A549 (cell line): ENCODE measurements around a stretch of chr6.

GRCh38 chr6:43629322-43629844, 319 bp upstream of the GTPBP2 start:
- PRO-cap: bidirectional peak, plus-strand start at chr6:43629495, minus-strand start at chr6:43629228
CAGE:
- cytosol, long polyA plus RNA: no peak
- long polyA plus RNA: no peak
- nucleus, long polyA plus RNA: no peak

DNA sequence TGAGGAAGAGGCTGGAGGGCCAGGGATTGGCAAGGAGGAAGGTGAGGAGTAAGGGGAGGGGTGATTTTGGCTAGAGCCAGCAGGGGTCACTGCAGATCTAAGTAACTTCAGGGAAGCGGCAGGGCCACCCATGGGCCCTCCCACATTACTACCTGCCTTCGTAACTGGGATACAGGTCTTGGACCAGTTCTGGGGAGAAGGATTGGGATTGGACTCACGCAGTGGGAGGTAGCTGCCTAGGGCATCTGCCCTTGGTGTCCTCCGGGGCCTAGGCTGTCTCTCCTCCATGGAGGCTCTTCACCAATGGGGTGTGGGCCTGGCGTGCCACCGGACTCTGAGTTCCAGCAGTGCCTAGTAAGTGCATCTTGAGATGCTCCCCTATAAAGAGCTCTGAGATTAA, 36.3 kb upstream of the MRPS18A start:
- PRO-cap: no peak
CAGE:
- cytosol, long polyA plus RNA: no peak
- long polyA plus RNA: no peak
- nucleus, long polyA plus RNA: no peak

DNA sequence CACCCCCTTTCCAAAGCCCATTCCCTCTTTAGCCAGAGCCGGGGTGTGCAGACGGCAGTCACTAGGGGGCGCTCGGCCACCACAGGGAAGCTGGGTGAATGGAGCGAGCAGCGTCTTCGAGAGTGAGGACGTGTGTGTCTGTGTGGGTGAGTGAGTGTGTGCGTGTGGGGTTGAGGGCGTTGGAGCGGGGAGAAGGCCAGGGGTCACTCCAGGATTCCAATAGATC, 526 bp upstream of the VEGFA start:
- PRO-cap: no peak
CAGE:
- cytosol, long polyA plus RNA: no peak
- long polyA plus RNA: no peak
- nucleus, long polyA plus RNA: no peak

DNA sequence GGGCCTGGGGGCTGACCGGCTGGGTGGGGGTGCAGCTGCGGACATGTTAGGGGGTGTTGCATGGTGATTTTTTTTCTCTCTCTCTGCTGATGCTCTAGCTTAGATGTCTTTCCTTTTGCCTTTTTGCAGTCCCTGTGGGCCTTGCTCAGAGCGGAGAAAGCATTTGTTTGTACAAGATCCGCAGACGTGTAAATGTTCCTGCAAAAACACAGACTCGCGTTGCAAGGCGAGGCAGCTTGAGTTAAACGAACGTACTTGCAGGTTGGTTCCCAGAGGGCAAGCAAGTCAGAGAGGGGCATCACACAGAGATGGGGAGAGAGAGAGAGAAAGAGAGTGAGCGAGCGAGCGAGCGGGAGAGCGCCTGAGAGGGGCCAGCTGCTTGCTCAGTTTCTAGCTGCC, 11.8 kb downstream of the VEGFA start:
- PRO-cap: no peak
CAGE:
- cytosol, long polyA plus RNA: no peak
- long polyA plus RNA: no peak
- nucleus, long polyA plus RNA: no peak

- PRO-cap: no peak
CAGE:
- cytosol, long polyA plus RNA: no peak
- long polyA plus RNA: no peak
- nucleus, long polyA plus RNA: no peak
Measured at GRCh38 chr6:43782831-43783698, 13.1 kb downstream of the VEGFA start.

DNA sequence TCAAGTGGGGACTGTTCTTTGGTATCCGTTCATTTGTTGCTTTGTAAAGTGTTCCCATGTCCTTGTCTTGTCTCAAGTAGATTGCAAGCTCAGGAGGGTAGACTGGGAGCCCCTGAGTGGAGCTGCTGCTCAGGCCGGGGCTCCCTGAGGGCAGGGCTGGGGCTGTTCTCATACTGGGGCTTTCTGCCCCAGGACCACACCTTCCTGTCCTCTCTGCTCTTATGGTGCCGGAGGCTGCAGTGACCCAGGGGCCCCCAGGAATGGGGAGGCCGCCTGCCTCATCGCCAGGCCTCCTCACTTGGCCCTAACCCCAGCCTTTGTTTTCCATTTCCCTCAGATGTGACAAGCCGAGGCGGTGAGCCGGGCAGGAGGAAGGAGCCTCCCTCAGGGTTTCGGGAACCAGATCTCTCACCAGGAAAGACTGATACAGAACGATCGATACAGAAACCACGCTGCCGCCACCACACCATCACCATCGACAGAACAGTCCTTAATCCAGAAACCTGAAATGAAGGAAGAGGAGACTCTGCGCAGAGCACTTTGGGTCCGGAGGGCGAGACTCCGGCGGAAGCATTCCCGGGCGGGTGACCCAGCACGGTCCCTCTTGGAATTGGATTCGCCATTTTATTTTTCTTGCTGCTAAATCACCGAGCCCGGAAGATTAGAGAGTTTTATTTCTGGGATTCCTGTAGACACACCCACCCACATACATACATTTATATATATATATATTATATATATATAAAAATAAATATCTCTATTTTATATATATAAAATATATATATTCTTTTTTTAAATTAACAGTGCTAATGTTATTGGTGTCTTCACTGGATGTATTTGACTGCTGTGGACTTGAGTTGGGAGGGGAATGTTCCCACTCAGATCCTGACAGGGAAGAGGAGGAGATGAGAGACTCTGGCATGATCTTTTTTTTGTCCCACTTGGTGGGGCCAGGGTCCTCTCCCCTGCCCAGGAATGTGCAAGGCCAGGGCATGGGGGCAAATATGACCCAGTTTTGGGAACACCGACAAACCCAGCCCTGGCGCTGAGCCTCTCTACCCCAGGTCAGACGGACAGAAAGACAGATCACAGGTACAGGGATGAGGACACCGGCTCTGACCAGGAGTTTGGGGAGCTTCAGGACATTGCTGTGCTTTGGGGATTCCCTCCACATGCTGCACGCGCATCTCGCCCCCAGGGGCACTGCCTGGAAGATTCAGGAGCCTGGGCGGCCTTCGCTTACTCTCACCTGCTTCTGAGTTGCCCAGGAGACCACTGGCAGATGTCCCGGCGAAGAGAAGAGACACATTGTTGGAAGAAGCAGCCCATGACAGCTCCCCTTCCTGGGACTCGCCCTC, 14.7 kb downstream of the VEGFA start:
- PRO-cap: no peak
CAGE:
- cytosol, long polyA plus RNA: no peak
- long polyA plus RNA: no peak
- nucleus, long polyA plus RNA: no peak

DNA sequence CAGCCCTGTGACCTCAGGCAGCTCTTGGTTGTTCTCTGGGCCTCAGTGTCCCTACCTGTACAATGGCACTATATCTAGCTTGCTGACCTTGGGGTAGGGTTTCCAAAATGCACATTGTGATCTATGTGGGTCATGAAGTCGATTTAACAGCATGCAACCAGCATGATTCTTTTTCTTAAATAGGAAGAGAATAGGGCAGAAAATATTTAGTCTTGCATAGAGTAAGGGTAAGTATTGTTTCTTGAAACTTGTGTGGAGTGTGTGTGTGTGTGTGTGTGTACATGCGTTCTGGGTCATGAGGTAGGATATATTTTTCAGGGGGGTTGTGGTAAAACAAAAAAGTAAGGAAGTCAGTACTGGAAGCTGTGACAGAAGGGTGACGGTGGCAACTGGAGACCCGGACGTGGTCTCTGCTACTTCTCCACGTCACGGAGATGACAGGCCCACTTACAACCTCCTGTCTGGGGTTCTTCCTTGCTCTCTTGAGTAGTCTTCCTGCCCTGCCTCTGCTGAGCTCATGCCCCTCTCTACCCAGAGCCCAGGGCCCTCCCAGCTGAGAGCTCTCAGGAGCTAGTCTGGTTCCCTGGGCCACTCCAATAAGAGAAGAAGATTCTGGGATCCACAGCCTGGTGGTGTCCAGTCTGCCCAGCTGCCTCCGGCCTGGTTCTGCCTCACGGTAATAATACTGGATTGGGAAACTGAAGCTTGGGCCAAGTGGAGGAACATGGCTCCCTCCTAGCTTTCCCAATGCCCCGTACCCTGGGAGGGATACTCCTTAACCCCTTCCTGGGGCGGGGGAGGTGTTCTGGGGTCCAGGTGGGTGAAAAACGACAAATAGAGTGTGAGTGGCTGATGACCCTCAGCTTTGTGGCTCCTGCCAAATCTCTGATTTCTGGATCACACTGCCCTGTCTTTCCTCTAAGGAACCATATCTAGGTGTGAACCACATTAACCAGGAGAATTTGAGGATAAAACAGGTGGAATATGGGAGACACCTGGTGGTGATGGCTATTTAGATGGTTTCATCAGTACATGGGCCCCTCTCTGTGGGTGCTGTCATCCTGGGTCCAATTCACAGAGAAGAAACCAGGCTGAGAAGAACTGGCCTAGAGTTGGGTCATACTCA, 27.0 kb downstream of the VEGFA start:
- PRO-cap: no peak
CAGE:
- cytosol, long polyA plus RNA: no peak
- long polyA plus RNA: no peak
- nucleus, long polyA plus RNA: no peak

- PRO-cap: no peak
CAGE:
- cytosol, long polyA plus RNA: no peak
- long polyA plus RNA: no peak
- nucleus, long polyA plus RNA: no peak
Measured at GRCh38 chr6:43807047-43808298, 37.5 kb downstream of the VEGFA start.

DNA sequence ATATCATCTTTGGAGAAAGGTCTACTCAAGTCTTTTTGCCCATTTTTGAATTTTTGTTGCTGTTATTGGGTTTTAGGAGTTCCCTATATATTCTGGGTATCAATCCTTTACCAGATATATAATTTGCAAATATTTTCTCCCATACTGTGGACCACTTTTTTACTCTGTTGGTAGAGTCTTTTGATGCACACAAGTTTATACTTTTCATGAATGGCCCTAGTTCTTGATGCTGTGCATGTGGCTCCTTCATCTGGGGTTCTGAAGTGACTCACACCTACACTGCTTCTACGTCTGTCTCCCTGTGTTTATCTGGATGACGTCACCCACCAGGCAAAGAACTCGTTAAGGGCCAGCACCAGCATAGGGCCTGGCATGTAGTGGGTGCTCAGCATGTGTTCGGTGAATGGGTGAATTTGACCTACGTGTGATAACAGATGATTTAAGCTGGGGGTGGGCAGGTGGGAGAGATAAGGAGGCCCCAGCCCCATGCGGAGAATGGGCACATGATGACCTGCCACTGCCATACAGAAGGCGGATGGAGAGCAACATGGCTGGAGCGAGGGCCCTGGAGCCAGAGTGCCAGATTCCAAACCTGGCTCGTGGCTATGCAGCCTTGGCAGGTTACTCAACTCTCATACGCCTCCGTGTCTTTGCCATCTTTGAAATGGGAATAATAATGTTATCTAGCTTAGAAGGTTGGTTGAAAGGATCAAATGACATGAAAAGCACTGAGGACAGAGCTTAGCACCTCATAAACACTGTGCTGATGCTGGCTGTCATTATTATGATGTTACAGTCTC, 39.4 kb downstream of the VEGFA start:
- PRO-cap: no peak
CAGE:
- cytosol, long polyA plus RNA: no peak
- long polyA plus RNA: no peak
- nucleus, long polyA plus RNA: no peak

DNA sequence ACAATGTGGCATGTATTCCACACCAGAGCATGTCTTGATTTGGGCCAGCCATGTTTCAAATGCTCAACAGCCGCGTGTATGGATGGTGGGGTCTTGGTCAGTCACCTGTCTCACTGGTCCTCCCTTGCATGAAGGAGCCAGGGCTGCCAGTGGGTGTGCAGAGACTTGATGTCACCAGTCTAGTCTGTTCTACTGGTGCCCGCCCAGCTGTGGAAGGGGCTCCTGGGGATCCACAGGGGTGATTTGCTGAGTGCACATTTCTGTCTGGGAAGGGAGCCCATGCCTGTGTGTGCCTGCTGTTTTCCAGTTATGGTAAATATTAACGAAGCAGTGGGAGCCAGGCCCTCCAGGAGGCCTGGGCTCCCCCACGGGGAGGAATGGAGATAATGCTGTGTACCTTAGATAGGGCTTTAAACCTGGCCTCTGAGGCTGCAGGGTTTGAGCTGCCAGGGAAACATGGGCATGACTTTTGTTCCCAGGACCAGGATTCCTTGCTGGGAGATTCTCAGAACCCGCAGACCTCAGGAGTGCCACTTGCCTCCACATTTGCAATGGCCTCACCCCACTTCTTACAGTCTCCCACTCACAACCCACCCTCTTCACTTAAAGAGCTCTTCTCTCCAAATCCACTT, 54.0 kb downstream of the VEGFA start:
- PRO-cap: no peak
CAGE:
- cytosol, long polyA plus RNA: no peak
- long polyA plus RNA: no peak
- nucleus, long polyA plus RNA: no peak

DNA sequence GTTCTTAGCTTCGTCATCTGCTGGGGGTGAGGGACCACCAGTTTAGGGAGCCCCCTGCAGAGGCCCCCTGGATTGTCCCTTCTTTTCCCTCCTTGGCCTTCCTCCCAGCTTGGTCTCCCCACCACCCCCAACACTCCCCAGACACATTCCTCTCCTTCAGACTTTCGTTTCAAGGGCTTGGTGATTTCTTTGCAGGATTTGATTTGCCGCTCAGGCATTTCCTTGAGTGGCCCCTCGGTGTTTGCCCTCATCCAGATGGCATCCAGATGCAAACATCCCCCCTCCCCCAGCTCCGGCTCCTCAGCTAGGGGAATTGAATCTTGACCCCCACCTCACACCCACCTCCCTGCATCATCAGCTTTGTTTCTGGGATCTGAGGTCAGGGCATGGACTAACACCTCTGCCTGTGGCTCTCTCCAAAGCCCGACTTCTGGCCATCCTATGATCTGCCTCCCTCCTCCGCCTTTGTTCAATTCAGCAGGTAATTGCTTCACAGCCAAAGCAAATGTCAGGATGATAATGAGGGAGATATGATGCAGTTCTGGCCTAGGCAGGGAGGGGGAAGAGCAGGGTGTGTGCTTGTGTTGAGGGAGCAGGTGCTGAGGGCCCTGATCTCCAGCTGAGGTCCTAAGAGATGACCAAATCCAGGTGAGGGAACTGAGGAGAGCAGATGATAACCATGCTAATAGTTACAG, 141.5 kb downstream of the VEGFA start:
- PRO-cap: no peak
CAGE:
- cytosol, long polyA plus RNA: no peak
- long polyA plus RNA: no peak
- nucleus, long polyA plus RNA: no peak

DNA sequence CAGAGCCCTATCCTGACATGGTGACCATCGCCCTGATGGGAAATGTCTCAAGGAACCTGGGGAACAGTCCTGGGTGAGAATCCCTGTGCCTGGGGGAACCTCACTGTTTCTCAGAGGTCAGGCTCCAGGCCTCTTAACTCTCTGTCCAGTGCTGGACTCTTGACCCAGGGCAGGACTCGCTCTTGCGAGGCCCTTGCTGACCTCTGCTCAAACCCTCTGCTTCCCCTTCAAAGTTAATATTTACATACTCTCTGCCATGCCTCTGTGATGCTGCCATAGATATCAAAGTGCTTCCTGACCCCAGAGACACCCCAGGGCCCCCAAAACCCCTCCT, 142.5 kb downstream of the VEGFA start:
- PRO-cap: no peak
CAGE:
- cytosol, long polyA plus RNA: no peak
- long polyA plus RNA: no peak
- nucleus, long polyA plus RNA: no peak

- PRO-cap: no peak
CAGE:
- cytosol, long polyA plus RNA: no peak
- long polyA plus RNA: no peak
- nucleus, long polyA plus RNA: no peak
Measured at GRCh38 chr6:44003826-44004590, 123.2 kb downstream of the MRPL14 start.

DNA sequence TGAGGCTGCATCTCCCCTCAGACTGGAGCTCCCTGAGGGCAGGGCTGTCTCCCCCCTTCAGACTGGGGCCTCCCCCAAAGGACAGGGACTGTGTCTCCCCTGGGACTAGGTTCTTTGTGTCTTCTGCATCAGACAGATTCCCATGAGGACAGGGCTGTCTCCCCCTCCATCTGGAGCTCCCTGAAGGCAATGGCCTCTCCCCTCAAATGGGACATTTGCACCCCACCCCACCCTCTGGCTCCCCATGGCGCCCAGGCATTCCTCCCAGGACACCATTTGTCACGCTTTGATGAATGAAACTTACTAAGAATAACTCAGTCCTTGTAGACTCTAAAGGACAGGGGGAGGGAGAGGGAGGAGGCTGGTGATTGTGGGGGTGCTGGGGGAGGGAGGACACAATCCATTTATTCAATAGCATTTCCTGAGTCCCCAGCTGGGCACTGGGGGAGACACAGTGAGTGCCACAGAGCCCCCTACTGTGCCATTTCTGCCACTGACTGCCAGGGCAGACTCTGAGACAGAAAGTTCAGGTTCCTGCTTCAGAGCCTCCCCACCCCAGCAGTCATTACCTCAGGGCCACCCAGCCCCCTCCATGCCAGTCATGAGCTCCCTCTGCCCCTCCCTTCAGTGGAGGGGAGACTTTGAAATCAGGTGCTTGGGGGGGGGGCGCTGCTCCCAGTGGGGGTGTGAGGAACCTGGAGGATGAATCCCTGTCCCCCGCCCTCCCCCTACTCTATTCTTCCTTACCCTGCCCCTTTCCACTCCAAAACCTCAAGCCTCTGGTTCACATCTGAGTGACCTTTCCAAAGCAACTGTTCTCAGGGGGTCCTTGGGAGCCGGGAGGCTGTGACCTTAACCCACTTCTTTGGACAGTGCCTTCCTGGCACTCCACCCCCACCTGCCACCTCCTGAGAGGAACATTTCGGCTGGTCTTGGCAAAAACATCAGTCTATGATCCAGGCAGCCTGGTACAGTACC, 122.1 kb downstream of the MRPL14 start:
- PRO-cap: no peak
CAGE:
- cytosol, long polyA plus RNA: no peak
- long polyA plus RNA: no peak
- nucleus, long polyA plus RNA: no peak

GRCh38 chr6:44038155-44038574, 89.1 kb downstream of the MRPL14 start:
- PRO-cap: no peak
CAGE:
- cytosol, long polyA plus RNA: no peak
- long polyA plus RNA: no peak
- nucleus, long polyA plus RNA: no peak

- PRO-cap: no peak
CAGE:
- cytosol, long polyA plus RNA: no peak
- long polyA plus RNA: no peak
- nucleus, long polyA plus RNA: no peak
Measured at GRCh38 chr6:44049314-44049914, 77.8 kb downstream of the MRPL14 start.

- PRO-cap: no peak
CAGE:
- cytosol, long polyA plus RNA: no peak
- long polyA plus RNA: no peak
- nucleus, long polyA plus RNA: no peak
Measured at GRCh38 chr6:44102410-44102987, 24.8 kb downstream of the MRPL14 start.

- PRO-cap: no peak
CAGE:
- cytosol, long polyA plus RNA: no peak
- long polyA plus RNA: no peak
- nucleus, long polyA plus RNA: no peak
Measured at GRCh38 chr6:44136251-44136642, 8.9 kb downstream of the TMEM63B start.

- PRO-cap: no peak
CAGE:
- cytosol, long polyA plus RNA: no peak
- long polyA plus RNA: no peak
- nucleus, long polyA plus RNA: no peak
Measured at GRCh38 chr6:44146645-44147246, 11.9 kb upstream of the CAPN11 start.

DNA sequence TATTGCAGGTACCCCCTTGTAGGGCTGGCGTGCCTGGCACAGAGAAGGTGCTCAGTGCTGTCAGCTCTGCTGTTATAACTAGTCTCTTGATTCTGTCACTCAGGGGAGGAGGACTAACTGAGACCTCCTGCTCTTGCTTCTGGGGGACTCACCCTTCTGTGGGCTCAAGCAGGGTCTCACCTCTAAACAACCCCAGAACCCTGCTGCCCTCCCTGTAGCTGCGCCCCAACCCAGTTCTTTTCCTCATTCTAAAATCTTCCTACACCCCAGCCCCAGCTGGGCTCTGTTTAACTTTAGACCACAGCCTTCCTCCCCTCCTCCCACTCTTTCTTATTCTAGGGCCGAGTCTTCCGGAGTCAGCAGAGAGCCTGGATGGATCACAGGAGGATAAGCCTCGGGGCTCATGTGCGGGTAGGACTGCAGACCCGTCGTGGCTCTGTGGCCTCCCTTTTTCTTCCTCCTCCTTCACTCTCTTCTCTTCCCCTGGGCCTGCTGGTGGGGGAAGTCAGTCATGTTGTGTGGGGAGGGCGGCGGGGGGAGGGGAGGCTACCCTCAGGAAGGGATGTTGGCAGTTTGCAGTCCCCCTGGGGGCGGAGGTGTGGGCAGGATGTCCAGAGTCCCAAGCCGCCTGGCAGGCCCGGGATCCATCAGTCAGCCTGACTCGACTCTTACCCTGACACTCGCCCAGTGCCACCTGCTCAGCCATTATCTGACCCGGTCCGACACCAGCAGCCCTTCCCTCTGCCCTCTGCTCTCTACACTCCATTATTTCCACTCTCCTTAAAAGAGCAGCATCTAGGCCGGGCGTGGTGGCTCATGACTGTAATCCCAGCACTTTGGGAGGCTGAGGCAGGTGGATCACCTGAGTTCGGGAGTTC, 8.0 kb downstream of the CAPN11 start:
- PRO-cap: no peak
CAGE:
- cytosol, long polyA plus RNA: no peak
- long polyA plus RNA: no peak
- nucleus, long polyA plus RNA: no peak